LHCN-M2 (cell line): ENCODE measurements around the genes CDHR1 and SNCG.

DNA sequence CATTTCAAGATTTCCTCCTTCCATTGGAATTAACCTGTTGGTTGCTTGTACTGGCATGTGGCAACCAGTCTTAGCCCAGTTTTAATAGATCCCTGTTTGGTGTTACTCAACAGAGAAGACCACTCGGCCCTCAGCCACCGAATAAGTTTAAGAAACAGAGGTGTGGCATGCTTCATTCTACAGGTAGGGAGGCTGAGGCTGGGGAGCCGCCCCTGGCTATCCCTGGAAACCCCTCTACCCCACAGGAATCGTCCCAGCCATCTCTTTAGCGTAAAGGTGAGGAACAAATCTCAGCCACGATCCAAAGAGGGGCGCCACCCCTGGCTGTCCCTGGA is 933 bp upstream of the TSPAN14 start:
- RAMPAGE, long total RNA = no peak

GRCh38 chr10:80477287-80478300 is 23.5 kb downstream of the TSPAN14 start:
- RAMPAGE, long total RNA = no peak

DNA sequence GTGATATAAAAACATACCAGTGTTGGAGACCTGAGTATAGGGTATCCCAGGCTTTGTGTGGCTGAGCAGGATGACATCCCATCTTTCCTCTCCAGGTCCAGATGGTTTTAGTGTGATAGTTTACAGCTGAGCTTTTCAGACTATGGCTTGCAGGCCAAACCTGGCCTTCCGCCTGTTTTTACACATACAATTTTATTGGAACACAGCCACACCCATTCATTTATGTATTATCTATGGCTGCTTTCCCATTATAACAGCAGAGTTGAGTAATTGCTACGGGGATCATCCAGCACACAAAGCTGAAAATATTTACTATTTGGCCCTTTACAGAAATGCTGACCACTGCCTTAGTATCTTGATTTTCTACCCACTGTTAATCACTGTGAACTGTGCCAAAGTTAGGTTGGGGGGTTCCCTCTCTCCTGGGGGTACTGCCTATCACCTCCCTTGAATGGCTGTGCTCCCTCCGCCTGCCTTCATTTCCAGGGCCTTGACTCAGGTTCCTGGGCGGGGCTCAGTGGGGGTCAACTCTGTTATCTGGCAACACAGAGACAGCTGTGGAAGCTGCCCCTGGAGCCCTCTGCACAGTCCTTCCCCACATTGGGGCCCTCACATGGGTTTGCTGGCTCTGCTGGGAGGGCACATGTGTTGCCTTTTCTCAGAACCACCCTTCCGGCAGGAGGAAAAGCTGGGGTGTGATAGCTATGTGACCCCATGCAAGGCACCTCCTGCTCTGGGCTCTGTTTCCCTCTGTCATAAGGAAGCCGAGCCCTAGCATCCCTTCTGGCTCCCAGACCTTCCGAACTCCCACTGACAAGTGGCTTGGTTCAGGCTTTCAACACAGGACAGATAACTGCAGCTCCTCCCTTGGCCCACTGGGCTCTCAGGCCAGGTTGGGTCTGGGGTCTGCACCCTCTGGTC is 40.2 kb upstream of the SH2D4B start:
- RAMPAGE, long total RNA = no peak

DNA sequence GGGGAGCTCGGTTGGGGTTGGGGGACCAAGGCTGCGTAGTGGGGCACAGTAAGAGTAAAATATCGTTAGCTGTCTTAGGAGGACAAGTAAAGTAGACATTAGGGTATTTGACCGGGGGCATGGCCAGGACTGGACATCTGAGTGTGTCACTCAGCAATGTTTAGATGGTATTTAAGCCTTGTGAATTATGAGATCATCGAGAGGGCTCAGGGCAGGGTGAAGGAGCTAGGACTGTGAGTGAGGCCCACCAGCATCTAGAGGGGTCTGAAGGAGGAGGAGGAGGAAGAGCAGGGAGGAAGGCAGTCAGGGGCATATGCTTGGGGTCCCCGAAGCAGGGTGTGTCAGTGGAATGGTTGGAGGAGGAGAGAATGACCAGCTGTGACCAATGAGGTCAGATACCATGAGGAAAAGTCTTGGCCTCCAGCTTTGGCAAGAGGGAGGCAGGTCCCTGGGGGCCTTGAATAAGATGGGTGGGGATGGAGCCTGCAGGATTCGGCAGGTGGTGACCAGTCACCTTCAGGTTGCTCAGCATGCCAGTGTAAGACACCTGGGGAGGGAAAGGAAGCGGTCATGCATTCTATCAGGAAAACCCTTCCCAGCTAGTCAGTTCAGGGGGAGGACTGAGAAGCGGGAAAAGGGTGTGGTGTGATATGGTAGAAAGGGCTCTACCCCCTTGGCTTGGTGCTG is 34.9 kb upstream of the SH2D4B start:
- RAMPAGE, long total RNA = no peak

GRCh38 chr10:80545402-80545799 is 7.7 kb downstream of the SH2D4B start:
- RAMPAGE, long total RNA = no peak

DNA sequence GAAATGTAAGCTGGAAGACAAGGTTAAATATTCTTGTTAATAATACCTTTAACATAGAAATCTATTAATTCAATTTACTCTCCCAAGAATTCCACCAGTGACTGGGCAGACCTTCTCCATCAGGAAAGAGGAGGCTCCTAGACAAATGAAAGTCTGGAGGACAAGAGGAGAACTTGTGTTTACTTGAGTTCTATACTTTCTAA is 389.1 kb upstream of the NRG3 start:
- RAMPAGE, long total RNA = no peak

DNA sequence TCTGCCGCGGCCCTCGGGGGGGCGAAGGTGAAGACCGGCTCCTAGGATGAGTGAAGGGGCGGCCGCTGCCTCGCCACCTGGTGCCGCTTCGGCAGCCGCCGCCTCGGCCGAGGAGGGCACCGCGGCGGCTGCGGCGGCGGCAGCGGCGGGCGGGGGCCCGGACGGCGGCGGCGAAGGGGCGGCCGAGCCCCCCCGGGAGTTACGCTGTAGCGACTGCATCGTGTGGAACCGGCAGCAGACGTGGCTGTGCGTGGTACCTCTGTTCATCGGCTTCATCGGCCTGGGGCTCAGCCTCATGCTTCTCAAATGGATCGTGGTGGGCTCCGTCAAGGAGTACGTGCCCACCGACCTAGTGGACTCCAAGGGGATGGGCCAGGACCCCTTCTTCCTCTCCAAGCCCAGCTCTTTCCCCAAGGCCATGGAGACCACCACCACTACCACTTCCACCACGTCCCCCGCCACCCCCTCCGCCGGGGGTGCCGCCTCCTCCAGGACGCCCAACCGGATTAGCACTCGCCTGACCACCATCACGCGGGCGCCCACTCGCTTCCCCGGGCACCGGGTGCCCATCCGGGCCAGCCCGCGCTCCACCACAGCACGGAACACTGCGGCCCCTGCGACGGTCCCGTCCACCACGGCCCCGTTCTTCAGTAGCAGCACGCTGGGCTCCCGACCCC is 439 bp downstream of the NRG3 start:
- RAMPAGE, long total RNA = no peak

DNA sequence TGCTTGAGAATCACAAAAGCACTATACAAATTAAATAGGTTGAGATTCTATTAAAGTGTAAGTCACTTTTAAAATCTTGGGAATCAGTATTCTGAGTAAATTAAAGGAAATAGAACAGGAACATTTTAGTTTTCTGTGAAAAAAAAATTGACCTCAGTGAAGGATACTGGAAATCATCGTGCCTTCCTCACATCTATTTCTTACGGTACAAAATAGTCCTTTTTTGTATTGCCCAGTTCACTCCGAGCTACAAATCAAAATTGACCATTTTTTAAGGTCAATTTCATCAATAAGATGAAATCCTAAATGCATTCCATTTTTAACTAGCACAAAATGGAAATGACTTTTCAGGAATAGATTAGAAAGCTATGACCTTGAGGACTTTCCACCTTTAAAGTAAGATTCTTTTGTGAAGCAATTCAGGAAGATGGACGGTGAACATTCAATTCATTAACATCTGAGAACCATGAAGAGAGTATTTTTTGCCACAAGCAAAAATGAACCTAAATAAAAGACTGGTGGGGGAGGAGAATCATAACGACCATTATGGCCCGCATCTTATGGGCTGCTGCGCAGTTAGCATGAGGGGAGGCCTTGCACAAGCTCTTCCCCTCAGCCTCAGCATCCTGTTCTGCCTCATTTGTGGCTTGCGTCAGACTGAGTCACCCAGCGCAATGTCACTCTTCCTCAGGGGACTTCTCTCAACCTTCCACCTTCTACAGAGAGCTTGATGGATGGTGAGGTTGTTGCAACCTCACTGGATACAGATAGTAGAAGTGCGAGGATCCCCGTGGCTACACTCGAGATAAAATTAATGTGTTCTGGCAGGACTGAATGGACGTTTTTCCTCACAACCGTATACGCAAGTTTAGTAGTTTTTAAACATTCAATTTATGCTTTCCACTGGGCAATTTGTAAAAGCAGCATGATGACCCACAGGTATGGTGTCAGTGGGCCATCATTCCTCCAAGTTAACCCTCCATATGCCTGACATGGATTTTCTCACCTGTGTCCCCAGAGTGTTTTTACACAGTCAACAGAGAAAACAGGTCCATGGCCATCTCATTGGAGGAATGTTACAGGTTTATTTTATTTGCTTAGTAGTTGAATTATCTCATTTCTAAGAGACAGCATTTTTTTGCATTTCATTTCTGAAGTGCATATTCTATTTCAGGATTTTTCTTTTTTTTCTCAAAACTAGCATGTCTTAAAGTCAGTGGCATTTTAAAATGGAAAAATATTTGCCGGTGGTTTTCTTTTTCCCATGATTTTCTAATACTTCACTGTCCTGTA is 16.8 kb upstream of the GPR15LG start:
- RAMPAGE, long total RNA = no peak

DNA sequence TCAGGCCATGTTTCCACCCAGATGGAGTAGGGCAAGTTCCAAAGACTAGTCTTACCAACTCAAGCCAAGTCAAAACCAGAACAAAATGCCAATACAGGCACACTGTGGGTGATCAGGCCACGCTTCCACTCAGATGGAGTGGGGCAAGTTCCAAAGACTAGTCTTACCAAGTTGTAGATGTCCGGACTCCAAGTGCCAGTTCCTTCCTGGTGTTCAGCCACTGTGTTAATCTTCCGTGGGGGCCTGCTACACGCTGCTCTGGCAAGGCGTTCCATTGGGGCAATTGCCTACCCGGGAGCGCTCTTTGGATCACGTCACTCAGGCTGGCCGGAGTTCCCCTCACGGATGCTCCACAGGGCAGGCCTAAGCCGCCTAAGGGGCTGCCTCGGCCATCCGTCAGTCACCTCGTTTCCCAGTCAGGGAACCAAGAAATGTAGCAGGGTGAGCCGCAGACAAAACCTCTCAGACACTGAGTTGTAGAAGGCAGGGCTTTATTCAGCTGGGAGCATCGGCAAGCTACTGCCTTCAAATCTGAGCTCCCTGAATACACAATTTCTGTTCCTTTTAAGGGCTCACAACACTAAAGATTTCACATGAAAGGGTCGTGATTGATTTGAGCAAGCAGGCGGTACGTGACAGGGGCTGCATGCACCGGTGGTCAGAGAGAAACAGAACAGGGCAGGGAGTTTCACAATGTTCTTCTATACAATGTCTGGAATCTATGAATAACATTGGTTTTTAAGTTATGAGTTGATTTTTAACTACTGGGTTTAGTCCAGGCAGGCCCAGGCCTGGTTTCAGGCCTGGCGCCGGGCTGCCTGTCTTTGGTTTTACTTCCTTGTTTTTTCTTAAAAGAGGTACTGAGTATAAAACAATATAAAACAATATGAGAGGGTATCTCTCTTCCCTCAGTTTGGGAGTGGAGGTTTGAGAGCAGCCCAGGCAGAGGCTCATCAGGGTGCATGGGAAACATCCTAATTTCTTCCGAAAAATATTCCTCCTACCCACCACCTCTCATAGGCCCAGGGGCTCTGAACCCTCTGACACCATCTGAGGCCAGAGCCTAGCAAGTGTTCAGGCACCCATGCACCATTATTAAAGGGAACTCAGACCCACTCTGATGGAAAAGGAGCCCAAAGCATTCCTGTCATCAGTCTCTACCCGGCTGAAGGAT is 1.7 kb upstream of the GPR15LG start:
- RAMPAGE, long total RNA = no peak

- RAMPAGE, long total RNA = no peak
Measured at GRCh38 chr10:84194367-84195040, at the start of gene CDHR1. TSS of gene CDHR1 (plus strand) at chr10:84194537.

GRCh38 chr10:84279670-84280074 is 34.8 kb downstream of the RGR start:
- RAMPAGE, long total RNA = no peak

GRCh38 chr10:84336685-84337660 is 8.6 kb downstream of the CCSER2 start:
- RAMPAGE, long total RNA = no peak

DNA sequence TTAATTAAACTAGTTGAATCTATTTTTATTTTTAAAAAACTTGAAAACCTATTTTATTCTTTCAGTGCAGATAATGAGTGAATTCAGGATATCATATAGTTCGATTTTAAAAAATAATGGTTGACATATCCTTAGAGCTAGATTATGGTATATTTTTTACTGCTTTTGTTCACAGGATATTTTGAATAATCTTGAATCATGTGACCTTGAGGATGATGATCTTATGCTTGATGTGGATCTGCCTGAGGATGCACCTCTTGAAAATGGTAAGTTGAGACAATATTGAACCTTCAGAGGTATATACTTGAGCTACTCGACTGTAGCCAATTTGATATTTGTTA is 89.2 kb downstream of the CCSER2 start:
- RAMPAGE, long total RNA = no peak

DNA sequence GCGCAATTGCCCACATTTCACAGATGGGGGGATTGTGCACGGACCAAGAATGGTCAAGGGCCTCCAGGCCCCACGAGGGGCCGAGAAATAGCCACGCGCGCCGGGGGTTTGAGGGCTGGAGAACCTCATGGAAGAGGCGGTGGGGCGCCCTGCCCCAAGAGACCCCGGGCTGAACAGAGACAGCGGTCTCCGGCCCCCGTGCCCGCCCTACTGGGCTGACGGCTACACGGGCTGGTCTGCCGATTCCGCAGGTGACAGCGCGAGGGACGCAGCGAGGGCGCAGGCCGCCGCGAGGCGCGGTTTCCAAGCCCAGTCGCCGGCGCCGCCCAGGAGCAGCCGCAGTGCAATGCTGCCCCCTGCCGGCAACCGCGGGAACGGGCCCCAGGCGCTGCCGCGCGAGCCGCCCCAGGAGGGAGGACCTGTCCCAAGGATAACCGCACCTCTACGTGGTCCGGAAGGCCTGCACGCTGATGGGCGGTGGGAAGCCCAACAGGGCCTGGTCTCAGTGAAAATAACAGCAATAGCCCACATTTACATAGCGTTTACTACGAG is 10.5 kb upstream of the GRID1 start:
- RAMPAGE, long total RNA = no peak

GRCh38 chr10:86399734-86400836 is 33.5 kb upstream of the GRID1 start:
- RAMPAGE, long total RNA = no peak

GRCh38 chr10:86667848-86668192 is 491 bp upstream of the LDB3 start:
- RAMPAGE, long total RNA = no peak

- RAMPAGE, long total RNA = no peak
Measured at GRCh38 chr10:86958208-86958710, at the start of gene SNCG. TSS of gene SNCG (plus strand) at chr10:86958599.

DNA sequence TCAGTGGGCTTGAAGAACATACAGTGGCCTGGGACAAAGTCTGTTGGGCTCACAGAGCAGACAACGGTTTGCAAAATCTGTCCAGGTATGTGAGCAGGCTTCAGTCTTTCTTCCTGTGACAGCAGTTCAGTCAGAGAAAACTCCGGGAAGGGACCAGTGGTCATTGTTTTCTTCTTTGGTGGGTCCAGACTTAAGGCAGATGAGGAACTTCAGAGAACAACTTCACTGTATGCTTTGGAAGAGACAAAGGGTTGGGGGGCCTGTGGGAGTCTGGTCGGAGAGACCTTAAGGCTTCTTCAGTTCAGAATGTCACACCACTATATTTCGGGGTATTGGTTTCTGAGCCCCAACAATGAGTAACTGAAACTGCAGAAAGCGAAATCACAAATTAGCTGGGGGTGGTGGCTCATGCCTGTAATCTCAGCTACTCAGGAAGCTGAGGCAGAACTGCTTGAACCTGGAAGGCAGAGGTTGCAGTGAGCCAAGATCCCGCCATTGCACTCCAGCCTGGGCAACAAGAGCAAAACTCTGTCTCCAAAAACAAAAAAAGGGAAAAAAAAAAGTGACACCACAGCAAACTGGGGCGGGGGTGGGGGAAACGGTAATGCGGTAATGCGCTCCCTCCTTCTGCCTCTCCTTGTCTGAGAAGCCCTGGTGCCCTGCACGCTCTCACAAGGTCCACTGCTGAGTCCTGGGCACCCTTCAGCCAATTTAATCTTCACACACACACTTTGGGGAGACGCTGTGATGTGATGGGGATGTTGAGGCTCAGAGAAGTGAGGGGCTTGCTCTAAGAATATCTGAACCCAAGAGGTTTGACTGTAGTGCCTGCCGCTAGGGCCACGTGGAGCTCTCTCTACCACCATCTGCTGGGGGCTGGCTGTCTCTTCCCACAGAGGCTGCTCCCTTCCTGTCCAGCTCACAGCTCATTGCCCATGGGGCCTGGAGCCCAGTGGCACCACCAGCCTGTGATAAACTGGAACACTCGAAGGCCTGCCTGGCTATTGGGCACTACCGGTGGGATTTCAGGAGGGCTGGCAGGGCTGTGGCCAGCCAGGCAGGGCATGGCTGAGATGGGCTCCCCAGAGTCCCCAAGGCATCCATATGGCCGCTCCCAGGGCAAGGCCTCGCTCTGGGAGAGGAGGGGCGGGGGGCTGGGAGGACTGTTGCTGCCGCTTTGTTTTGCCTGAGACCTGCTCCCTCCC is 2.0 kb upstream of the ADIRF start:
- RAMPAGE, long total RNA = no peak

DNA sequence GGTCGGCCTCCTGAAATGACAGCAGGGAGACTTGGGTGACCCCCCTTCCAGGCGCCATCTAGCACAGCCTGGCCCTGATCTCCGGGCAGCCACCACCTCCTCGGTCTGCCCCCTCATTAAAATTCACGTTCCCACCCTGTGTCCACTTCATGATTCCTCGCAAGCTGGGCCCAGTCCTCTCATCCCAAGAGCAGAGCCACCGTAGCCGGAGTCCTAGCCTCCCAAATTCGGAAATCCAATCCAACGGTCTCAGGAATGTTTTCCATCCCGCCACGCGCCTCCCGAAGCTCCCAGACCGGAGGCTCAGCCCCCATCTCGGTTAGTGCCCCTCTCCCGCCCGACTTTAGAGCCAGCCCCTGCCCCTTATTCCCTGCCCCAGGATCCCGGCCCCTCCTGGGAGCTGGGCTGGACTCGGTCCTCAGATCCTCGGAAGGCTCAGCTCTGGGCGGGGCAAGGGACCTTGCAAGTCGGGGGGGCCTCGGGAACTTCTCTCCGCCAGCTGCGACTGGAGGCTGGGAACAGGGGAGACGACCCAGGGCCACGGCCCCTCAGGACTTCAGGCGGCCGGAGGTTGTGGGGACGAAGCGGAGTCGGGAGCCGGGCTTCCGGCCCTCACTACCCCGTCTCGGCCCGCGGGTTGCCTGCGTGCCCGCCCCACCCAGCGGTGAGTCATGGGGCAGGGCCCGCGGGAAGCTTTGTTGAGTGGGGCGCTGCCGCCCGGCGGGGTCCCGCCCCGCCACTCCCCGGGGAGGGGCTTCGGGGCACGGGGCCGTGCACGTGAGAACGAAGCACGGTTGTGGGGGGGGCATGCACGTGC is 2.5 kb downstream of the ADIRF start:
- RAMPAGE, long total RNA = no peak

DNA sequence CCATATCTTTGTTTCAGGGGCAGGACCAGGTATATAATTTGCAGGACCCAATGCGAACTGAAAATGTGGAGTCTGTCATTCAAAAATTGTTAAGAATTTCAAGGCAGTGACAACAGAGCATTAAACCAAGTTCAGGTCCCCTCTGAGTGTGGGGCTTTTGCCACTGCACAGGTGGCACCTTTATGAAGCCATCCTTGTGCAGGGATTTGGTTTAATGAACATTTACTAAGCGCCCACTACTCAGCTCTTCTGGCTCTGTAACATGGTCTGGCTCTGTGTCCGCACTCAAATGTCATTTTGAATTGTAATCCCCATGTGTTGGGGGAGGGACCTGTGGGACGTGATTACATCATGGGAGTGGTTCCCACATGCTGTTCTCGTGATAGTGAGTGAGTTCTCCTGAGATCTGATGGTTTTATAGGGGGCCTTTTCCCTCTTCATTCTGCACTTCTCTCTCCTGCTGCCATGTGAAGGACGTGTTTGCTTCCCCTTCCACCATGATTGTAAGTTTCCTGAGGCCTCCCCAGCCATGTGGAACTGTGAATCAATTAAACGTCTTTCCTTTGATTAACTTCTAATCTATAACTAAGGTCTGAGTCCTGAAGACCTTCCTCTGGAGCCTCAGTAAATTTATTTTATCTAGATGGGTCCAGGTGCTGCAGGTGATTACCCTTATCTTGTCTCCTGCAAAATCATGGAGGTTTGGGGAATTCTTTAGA is 12.7 kb downstream of the ADIRF start:
- RAMPAGE, long total RNA = no peak